GM19239 (cell line): ENCODE measurements around the genes CEP85, CRYBG2 and ZDHHC18.

DNA sequence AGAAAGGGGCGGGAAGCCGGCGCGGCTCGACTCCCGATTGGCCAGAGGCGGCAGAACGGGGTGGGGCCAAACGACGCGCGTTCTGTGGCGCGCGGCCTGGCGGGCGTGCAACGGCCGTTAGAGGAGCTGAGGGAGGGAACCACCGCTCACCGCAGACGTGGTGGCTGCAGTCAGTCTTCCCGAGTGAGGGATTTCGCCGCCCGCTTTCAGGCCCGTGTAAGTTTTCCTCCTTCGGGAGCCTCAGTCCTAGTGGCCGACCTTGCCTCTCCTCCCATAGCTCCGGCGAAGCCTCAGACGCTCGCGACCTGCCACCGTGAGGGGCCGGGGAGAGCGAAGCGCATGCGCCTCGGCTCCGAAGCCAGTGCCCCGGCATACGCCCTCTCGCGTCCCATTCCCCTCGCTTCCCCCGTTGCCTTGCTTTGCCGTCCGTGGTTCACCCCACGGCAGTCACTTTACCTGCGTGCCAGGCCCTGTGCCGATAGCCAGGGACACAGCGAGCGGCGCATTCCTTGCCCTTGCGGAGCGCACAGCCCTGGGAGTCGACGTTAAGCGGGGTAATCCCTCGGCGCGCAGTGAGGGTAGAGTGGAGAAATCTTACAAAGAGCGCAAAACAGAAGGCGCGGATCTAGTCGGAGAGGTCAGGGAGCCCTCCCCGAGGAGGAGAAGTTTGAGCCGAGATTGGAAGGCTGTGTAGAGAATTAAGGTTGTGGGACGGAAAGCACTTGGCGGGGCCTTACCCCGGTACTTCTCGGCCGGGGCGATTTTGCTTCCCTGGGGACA lies at the start of gene CEP85:
TSS of gene CEP85 (plus strand) at position 106 of the 780 bp plus-strand sequence.
- RRBS = 2% methylated on average over 13 of the region's 75 CpGs

GRCh38 chr1:26277078-26278179 lies 2.5 kb upstream of the SH3BGRL3 start:
- RRBS = no CpG with 5 or more reads among the region's 6 CpGs

- RRBS = no CpG with 5 or more reads among the region's 14 CpGs
Observed at GRCh38 chr1:26351506-26352385, 2.2 kb downstream of the CRYBG2 start.

- RRBS = 71% methylated on average over 4 of the region's 16 CpGs
Observed at GRCh38 chr1:26353938-26354600, at the start of gene CRYBG2. CRYBG2 (minus strand) TSS chr1:26354130.

- RRBS = no CpG with 5 or more reads among the region's 13 CpGs
Observed at GRCh38 chr1:26358577-26359462, 4.9 kb upstream of the CRYBG2 start.

GRCh38 chr1:26476860-26477841 lies 4.9 kb downstream of the HMGN2 start:
- RRBS = no CpG with 5 or more reads among the region's 11 CpGs

DNA sequence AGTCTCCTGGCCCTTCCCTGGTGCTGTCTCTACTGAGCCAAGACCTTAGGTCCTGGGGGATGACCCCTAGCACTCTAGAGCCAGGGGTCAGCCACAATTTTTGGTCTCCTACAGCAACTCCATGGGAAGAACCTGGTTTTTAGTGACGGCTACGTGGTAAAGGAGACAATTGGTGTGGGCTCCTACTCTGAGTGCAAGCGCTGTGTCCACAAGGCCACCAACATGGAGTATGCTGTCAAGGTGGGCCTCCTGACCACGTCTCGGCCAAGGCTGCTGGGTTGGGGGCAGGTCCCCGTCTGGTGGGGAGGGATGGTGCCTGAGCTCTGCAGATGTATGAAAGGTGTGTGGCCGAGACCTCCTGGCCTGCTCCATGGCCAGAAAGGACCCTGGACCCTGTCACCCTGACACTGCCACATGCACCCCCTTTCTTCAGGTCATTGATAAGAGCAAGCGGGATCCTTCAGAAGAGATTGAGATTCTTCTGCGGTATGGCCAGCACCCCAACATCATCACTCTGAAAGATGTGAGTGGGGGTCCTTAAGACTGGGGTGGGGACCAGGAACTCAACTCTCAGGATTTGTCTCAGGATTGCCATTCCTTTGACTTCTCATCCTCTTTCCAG lies 31.2 kb downstream of the RPS6KA1 start:
- RRBS = no CpG with 5 or more reads among the region's 9 CpGs

GRCh38 chr1:26677258-26677987 lies 18.4 kb upstream of the ARID1A start:
- RRBS = no CpG with 5 or more reads among the region's 9 CpGs

GRCh38 chr1:26740506-26741528 lies 45.0 kb downstream of the ARID1A start:
- RRBS = no CpG with 5 or more reads among the region's 9 CpGs

DNA sequence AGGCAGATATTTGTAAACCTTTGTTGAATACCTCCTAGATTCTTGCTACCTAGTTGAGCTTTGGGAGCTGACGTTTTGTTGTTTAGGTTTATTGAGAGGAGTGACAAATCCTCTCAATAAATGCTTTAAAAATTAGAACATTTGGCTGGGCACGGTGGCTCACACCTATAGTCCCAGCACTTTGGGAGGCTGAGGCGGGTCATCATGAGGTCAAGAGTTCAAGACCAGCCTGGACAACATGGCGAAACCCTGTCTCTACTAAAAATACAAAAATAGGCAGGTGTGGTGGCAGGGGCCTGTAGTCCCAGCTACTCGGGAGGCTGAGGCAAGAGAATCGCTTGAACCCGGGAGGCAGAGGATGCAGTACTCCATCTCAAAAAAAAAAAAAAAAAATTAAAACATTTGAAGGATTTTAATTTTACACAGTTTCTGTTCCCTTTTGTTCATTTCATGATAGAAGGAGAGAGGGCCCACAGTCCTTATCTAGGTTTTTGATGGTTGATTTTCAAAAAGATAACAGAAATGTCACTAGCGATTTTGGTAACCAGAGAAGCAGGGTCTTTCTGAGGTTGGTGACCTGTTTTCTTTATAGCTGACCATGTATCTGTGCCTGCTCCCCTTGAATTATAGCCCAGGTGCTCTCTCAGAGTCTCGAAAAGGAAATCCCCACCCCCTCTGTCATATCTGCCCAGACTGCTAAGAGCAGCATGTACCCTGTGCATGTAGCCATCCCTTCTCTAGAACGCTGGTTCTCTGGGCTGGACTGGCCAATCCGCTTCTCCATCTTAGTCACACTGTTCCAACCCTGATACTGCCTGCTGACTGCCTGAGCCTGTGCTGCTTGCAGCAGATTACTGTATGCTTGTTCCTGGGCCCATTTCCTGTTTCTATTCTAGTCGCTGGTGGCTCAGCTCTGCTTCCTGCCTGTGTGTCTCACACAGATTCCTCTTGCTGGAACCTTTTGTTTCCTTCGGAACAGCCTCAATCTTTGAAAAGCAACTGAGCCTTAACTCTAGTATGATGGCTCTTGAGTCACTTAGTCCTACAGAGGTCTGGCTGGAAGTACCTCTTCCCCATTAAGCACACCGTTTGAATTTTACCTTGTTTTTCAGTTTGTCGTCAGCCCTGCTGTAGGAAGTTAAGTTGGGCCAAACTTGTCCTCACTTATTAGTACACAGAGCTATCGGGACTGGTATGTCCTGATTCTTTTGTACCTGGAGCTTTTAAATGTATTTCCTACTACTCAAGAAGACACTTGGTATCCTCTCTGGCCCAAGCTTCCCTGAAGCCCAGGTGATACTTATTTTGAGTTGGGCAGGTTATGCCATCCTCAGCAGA lies 43.9 kb upstream of the PIGV start:
- RRBS = no CpG with 5 or more reads among the region's 16 CpGs

GRCh38 chr1:26783695-26784532 lies 3.8 kb upstream of the PIGV start:
- RRBS = no CpG with 5 or more reads among the region's 5 CpGs

- RRBS = no CpG with 5 or more reads among the region's 4 CpGs
Observed at GRCh38 chr1:26790580-26790908, 2.8 kb downstream of the PIGV start.

DNA sequence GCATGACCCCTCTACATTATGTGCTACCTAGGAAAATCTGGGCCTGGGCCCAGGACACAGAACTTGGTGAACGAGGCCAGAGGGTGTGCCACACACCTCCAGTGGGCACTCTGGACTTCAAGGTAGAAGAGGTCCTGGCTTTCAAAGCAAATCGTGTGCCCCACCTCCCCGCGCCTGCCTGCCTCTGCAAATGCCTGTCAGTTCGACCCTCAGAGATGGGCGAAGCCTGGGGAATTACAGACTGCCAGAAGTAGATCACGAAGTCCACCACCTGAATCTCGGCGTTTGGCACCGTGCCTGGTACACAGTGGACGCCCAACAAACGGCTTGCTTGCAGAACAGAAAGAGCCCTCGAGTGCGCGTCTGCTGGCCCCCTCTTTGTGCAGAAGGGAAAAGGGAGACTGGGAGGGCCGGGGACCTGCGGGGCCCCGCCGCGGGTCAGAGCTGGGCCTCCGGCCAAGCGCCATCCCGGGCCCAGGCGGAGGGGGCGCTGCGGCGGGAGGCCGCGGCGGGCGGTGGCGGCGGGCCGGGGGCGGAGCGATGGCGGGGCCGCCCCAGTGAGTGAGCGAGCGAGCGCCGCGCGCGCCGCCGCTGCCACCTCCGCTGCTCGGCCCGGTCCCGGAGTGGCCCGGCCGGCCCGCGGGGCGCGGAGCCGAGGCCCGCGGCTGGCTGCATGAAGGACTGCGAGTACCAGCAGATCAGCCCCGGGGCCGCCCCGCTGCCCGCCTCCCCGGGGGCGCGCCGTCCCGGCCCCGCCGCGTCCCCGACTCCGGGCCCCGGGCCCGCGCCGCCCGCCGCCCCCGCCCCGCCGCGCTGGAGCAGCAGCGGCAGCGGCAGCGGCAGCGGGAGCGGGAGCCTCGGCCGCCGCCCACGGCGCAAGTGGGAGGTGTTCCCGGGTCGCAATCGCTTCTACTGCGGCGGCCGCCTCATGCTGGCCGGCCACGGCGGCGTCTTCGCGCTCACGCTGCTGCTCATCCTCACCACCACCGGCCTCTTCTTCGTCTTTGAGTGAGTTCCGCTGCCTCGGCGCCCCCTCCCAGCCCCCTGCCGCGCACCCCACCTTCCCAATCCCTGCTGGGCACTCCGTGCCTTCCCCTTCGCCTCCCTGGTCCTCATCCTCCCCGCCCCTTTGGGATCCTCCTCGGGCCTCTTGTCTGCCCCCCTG lies at the start of gene ZDHHC18:
TSS of gene ZDHHC18 (plus strand) at position 557 of the 1,165 bp plus-strand sequence.
- RRBS = 2% methylated on average over 38 of the region's 119 CpGs

GRCh38 chr1:26828375-26829312 lies 2.2 kb downstream of the ZDHHC18 start:
- RRBS = no CpG with 5 or more reads among the region's 10 CpGs

- RRBS = 80% methylated on average over 1 of the region's 7 CpGs
Observed at GRCh38 chr1:26852976-26853546, 9.9 kb upstream of the SFN start.

DNA sequence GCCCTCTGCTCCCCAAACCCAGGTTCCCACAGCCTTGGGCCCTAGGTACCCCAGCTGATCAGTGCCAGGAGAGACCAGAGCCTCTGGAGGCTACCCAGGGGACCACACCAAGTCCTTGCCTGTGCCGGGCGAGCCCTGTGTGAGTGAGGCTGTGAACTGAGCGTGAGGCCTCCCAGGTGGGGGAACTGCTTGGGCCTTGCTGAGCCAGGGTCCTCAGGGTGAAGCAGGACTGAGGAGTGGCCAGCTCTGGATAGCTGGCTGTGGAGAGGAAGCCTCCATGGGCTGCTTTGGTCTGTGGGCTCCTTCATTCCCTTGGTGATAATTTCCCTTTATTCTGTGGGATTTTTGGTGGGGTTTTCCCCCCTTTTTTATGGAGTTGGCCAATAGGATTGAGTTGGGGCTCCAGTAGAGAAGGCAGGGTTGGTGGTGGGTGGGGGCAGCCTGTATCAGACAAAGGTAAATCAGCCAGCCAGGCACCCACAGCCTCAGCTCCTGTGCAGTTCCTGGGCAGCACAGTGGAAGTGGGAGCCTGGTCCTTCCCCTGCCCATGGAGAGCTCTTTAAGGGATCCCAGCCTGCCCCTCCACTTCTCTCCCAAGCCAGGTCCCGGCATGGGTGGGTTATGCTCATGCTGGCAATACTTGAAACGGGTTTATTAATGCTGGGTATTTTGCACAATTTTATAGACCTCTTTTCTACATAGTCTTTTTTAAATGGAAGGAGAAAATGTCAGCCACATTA lies 8.8 kb upstream of the SFN start:
- RRBS = no CpG with 5 or more reads among the region's 5 CpGs

- RRBS = no CpG with 5 or more reads among the region's 3 CpGs
Observed at GRCh38 chr1:26922608-26922947, 1.0 kb downstream of the NUDC start.

DNA sequence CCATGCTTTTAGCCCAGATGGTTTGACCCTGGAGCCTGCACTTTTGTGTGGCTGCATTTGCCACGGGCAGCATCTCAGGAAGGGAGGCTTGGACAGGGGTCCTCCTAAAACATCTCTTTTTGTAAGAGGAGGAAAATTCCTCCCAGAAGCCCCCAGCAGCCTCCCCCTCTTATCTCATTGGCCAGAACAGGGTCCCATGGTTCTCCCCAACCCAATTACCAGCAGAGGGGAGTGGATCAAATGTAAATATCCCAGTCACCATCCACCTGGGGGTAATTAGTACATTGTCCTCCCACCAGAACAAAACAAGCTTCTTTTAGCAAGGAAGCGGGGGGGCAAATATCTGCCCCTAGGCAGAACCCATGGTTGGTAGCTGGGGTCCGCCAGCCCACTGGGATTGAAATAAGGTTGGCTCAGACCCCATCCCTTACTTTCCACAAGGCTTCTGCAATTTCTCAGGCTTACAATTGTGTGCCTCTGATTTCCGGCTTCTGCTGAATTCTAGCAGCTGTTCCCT lies 44.8 kb upstream of the TENT5B start:
- RRBS = no CpG with 5 or more reads among the region's 4 CpGs

DNA sequence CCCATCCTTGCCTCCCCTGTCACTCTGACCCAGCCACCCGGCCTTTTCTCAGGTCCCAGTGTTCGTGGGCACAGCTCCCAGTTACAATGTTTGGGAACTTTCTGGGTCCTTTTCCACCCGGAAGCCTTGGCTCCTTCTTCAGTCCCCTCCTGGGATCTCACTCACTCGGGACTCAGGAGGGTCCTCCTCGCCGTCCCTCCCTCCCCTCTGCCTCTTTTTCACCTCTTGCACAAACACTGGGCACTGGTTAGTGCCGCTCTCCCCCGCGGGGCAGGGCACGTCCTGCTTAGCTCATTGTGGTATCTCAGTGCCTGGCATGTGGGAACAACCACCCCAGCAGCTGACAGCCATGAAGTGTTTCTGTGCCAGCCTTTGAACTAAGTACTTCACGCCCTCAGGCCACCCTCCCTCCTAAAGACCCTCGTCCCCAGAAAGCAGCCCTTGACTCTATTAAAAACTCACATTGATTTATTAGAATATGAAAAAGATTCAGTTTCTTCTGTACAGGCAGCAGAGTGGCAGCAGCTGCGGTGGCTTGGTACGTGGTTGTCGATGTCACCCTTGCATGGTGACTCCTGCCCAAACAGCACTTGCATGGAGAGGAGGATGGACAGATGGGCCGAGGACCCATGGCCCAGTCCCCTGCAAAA lies 56.4 kb downstream of the SLC9A1 start:
- RRBS = 88% methylated on average over 3 of the region's 16 CpGs

- RRBS = no CpG with 5 or more reads among the region's 9 CpGs
Observed at GRCh38 chr1:27141370-27142124, 13.4 kb downstream of the SLC9A1 start.